ENCODE measurements around a stretch of chr7.

- PRO-cap, result no peak
These were observed 2.0 kb downstream of the SHH start for GRCh38 chr7:155810040-155810836.

- PRO-cap, result bidirectional peak, plus-strand start at chr7:155922151, minus-strand start at chr7:155922126
These were observed 109.7 kb upstream of the SHH start for GRCh38 chr7:155921991-155922244.

- PRO-cap, result bidirectional peak, plus-strand start at chr7:155962095, minus-strand start at chr7:155961952
These were observed 149.4 kb upstream of the SHH start for GRCh38 chr7:155961571-155962239.

- PRO-cap, result no peak
These were observed 150.1 kb upstream of the SHH start for GRCh38 chr7:155962240-155962843.

DNA sequence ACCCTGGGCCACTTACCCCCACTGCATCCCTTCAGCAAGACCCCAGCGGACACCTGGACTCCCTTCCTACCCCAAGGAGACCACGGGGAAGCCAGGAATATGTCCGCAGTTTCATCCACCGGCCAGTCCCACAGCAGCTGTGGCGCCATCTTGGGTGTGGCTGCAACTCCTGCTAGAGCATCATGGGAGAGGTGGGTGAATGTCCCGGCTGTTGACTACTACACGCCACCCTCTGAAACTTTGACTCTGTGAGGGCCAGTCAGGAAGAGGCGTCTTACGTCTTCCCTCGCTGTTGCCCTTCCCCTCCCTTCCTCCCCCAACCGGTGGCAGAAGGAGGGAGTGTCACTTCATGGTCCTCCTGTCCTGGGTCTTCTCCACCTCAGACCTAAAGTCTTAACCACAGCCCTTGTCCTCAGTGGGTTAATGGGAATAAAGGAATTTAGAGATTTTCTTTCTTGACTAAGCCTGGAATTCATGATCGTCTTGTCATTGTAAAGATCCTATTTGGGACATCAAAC, 238.2 kb upstream of the RNF32 start:
- PRO-cap, result no peak

DNA sequence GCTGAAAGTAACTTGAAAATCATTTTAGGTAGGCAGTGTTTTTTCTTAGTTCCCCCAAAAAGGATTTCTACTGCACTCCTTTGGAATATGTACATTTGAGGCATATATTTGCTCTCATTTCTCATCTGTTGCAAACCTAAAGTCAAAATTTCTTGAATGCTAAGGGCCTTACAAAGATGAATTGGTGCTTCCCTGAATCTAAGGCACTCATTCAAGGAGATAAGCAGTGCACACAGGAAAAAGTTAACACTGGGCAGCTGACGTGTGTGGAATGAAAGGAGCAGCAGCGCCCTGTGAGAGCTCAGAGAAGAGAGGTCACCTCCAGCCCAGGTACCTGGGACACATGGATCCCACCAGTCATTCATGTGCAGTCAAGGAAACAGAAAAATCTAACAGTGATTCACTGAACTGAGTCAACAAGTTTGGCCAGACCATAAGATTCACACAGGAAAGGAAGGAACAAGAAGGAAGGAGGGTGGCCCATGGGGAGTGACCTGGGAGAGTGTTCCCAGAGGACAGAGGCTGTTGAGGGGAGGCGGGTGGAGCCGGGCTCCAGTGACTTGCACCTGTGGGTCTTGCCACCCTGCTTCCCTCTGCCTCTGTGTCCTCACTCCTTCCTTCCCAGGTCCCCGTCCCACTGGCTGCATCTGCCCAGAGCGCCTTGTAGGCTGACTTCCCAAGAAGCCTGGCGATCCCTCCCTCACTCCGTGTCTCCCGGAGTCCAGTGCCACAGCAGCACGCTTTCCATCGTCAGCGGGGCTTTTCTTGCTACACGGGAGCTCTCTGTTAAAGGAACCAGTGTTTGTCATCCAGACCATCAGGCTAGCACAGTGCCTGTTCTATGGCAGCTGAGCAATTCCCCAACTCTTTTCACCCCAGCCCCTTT, 27.6 kb downstream of the RNF32 start:
- PRO-cap, result no peak

- PRO-cap, result no peak
These were observed 6.6 kb downstream of the MNX1 start for GRCh38 chr7:157003549-157004639.

GRCh38 chr7:157203823-157204636, 65.3 kb downstream of the UBE3C start:
- PRO-cap, result no peak

- PRO-cap, result no peak
These were observed 95.7 kb upstream of the DNAJB6 start for GRCh38 chr7:157241009-157241678.

DNA sequence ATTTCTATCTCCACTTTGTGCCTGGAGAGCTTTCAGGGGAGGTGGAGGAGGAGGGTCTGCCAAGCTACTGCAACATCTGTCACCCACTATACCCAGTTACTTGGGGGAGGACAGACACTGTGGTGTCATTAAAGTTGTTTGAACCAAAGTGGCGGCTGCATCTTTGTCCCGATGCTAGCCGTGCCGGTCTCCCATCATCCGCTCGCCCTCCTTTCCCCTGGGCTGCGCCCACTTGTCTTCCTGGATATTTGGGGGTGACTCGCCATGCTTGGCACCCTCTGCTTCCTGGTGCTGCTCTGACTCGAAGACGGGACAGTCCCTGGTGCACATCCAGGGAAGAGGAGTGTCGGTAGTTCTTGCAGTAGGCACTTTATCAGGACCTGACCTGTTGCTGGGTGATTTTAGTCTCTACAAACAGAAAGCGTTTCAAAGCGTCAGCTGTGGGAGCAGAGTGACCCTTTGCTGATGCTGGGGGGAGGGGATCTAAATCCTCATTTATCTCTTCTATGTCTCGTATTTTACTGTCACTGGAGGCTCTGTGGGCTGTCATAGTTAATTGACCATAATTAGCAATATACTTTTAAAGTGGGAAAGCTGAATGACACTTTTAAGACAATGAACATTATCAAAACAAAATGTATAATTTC, 68.2 kb upstream of the DNAJB6 start:
- PRO-cap, result no peak

DNA sequence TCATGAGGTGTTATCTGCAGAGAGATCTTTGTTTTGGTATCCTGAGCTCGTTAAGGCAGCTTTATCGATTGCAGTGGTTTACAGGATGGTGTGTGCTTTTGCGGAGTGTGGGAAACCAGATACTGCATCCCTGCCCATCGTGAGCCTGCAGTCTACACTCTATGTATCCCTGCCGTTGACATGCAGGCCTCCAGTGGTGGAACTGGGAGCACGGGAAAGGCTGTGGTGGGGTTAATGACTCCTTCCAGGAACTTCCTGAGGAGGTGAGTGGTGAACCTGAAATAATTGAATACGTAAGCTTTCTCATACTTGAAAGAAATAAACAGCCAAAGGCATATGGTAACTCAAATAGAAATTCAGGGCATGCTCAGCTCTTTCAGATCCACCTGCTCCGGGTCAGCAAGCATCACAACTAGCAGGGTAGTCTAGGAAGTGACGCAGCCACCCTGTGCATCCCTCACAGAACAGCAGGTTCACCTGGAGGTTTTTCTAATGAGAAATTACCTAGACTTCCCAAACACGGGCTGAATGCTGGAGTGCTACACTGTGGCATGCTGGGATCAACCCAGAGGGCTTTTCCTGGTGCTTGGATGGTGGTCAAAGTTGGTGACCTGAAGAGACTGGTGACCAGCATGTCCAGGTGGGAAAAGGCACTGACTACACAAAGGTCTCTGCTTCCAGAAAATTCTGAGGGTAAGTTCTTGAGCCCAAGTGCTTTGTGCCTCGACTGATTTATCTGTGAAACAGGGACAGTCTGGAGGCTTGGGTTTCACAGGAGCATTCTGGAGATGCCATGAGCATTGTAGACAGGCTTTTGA, 66.8 kb upstream of the DNAJB6 start:
- PRO-cap, result no peak

- PRO-cap, result no peak
These were observed 63.3 kb upstream of the DNAJB6 start for GRCh38 chr7:157273095-157274226.

GRCh38 chr7:157377265-157377602, 40.4 kb downstream of the DNAJB6 start:
- PRO-cap, result no peak

- PRO-cap, result no peak
These were observed 134.8 kb downstream of the DNAJB6 start for GRCh38 chr7:157471535-157472108.

DNA sequence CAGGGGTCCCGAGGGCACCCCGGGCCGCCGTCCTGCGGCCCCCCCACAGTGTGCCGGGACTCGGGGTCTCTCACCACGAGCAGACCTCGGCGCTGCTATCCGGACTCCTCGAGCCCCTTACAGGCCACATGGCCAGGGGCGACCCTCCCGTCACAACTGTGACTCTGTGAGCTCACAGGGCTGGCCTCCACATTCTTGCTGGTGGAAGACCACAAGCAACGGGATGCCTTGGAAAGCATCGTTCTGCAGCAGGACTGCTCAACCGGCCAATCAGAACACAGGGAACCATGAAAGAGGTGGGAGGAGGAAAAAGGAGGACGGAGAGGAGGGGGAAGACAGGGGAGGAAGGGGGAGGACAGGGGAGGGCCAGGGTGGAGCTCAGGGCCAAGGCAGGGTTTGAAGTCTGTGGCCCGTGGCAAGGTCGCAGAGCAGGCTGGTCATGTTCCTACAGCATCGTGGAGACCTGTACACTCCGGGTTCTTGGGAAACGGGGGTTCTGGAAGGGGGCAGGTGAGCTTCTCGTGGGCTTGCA, 277.1 kb downstream of the DNAJB6 start:
- PRO-cap, result no peak

DNA sequence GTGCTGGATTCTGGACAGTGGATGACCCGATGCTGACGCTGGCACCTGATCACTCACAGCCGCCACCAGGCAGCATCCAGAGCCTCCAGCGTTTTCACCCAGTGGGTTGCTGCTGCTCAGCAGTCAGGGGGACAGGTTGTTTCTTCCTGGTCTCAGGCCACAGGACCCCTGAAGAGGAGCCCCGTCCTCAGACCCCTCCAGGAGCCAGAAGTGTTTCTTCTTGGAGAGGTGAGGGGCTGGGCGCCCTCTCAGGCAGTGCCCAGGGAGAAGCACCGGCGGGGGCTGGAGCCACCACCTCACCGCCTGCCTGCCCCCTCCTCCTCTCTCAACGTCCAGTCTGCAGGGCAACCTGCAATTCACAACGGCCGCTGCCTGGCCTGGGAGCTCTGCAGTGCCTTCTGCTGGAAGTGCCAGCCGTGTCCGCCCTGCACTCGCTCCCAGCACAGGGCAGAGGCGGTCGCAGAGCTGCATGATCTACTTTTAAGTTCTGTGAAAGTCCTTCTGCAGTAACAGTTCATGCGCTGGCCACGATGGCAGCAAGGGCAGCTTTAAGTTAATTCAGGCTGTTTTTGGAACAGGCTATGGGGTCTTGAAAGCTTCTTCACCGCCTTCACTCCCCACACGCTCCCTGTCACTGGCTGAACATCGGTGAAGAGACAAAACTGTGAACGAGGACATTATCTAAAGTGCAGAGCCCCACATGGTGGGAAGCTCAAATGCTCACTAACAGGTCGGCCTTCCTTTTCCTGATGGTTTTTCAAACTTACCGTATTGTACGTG, 504.0 kb downstream of the DNAJB6 start:
- PRO-cap, result no peak

GRCh38 chr7:157875151-157875822, 538.5 kb downstream of the DNAJB6 start:
- PRO-cap, result no peak

GRCh38 chr7:158011888-158012387, 575.7 kb downstream of the PTPRN2 start:
- PRO-cap, result no peak

DNA sequence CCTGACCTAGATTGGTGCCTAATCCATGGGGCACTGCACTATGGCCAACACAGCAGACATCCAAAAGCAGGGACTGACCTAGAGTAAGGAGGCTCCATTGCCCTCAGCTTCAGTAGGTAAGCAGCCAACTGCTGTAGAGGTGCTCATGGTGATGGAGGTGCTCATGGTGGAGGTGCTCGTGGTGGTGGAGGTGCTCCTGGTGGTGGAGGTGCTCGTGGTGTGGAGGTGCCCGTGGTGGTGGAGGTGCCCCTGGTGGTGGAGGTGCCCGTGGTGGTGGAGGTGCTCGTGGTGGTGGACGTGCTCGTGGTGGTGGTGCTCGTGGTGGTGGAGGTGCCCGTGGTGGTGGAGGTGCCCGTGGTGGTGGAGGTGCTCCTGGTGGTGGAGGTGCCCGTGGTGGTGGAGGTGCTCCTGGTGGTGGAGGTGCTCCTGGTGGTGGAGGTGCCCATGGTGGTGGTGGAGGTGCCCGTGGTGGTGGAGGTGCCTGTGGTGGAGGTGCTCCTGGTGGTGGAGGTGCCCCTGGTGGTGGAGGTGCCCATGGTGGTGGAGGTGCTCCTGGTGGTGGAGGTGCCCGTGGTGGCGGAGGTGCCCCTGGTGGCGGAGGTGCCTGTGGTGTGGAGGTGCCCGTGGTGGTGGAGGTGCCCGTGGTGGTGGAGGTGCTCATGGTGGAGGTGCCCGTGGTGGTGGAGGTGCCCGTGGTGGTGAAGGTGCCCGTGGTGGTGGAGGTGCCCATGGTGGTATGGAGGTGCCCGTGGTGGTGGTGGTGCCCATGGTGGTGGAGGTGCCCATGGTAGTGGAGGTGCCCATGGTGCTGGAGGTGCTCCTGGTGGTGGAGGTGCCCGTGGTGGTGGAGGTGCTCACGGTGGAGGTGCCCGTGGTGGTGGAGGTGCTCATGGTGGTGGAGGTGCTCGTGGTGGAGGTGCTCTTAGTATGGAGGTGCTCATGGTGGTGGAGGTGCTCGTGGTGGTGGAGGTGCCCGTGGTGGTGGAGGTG, 517.2 kb downstream of the PTPRN2 start:
- PRO-cap, result no peak

GRCh38 chr7:158257025-158257349, 330.6 kb downstream of the PTPRN2 start:
- PRO-cap, result unidirectional peak, plus-strand start at chr7:158257198

All from bile duct (tissue), 1 donor.